Frontal cortex (tissue), 2 donors: ENCODE measurements around the genes GYPA, ZNF827 and TTC29.

- RAMPAGE, long total RNA: no peak
Observed at GRCh38 chr4:142417080-142417452, 429.0 kb downstream of the INPP4B start.

DNA sequence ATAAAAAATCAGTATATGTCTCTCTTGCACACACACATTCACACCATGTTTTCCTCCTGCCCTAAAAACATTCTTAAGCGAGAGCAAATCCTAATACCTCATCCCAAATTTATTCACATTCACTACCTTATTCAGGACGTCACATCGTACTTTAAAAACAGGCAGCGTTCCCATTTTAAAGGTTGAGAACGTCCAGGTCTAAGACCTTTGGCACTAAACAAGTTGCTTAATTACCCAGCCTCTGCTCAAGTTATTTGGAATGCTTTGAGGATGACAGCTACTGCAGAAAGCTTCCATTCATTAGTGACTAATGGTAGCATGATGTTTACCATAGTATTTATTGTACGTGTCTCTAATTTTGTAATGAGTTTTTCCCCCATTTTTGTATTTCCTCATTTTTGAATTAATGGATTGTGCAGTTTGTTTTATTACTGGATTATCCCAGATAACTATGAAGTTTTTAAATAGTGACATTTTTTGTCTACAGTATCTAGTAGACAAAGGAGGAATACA, 1.5 kb downstream of the USP38 start:
- RAMPAGE, long total RNA: no peak

GRCh38 chr4:143186675-143187034, 1.9 kb downstream of the USP38 start:
- RAMPAGE, long total RNA: no peak

DNA sequence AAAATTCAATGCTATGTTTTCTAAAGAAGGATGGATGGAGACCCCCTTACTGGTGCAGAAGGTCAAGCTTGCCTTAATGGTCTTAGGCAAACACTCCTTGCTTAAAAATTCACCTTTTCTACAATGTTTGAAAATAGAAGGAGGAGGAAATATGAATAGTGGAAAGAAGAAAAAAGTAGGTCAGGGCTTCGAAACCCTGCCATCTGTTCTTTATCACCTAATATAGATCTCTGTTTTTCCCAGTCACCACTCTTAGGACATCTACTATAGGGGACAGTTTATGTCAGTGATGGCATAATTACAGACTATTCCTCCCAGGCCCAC, 39.7 kb upstream of the GAB1 start:
- RAMPAGE, long total RNA: no peak

- RAMPAGE, long total RNA: no peak
Observed at GRCh38 chr4:143369559-143370317, 33.1 kb downstream of the GAB1 start.

DNA sequence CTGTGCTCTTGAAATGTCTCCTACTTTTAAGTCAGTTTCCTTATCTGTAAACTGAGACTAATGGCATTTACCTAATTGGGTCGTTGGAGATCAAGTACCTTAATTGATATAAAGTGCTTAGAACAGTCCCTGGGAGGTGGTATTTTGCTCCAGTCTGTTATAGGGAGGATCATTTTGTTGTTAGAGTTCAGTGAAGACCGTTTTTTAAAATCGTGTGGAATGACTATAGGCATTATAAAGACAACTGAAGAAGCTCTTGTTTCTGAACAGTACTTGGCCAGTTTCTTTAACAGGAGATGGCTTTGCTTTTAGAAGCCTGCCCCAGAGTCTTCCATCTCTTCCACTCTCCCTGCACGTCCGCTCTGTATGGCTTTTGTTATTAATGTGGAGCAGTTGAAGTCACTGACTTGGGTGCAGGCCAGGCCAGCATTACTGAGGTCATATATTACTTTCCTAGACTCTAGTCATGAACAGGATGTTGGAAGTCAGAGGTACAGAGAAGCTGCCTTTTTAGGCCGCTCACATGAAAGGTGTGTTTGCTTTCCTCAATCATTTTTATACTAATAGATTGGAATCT, 44.9 kb downstream of the GAB1 start:
- RAMPAGE, long total RNA: no peak

- RAMPAGE, long total RNA: no peak
Observed at GRCh38 chr4:143395544-143396576, 59.2 kb downstream of the GAB1 start.

DNA sequence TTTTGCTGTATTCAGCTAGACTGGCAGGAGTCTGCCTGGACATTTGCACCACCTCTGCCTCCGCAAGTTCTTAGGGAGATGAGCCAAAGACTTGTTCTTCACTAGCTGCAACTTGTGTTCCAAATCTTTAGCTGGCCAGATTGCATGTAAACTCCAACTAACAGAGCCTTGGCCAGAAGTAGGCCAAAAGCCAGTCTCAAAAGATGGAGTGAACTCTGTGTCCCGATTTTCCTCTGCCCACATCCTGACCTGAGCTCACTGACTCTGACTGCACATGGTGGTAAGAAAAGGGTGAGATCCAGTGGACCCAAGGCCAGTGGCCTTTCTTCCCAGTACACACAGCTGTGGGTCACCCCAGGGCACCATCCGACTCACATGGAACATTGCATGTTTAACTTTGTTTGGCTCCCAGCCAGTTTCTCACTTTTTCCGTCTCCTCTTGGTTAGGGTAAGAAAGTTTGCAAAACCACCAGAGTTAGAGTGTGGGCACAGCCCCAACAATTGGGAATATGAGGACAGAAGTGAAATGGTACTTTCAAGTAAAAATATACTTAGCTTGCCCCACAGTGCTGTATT, 69.8 kb downstream of the GAB1 start:
- RAMPAGE, long total RNA: no peak

GRCh38 chr4:143517179-143517785, 3.8 kb downstream of the SMARCA5 start:
- RAMPAGE, long total RNA: no peak

DNA sequence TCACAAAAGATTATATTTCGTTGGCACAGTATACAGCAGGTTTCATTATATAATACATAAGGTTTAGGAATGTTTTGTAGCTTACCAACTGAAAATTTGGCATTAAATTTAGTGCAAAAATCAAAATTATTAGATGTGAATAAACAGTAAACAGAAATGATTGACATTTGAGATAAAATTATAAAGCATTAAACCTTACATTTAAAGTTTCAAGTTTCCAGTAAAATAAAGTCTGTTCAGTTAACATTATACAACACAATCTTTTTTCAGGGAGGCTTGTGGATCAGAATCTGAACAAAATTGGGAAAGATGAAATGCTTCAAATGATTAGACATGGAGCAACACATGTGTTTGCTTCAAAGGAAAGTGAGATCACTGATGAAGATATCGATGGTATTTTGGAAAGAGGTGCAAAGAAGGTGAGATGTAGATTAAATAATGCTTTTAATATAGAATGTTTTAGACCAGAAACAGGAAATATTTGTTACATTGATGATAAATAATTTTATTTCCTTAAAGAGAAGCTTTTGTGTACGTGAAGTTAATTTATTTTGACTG, 29.8 kb downstream of the SMARCA5 start:
- RAMPAGE, long total RNA: no peak

DNA sequence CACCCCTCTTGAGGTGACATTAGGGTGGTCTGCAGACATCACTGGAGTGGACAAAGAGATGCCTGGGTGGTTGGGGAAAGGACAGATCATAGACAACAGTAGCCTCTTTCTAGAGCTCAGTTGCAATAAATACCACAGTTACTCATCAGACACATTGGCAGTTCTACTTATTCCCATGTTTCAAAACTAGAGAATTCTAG, 44.1 kb downstream of the SMARCA5 start:
- RAMPAGE, long total RNA: no peak

- RAMPAGE, long total RNA: no peak
Observed at GRCh38 chr4:143911504-143912406, 6.4 kb upstream of the GYPE start.

- RAMPAGE, long total RNA: no peak
Observed at GRCh38 chr4:144140464-144140811, at the start of gene GYPA. TSS of gene GYPA (minus strand) at chr4:144140718.

DNA sequence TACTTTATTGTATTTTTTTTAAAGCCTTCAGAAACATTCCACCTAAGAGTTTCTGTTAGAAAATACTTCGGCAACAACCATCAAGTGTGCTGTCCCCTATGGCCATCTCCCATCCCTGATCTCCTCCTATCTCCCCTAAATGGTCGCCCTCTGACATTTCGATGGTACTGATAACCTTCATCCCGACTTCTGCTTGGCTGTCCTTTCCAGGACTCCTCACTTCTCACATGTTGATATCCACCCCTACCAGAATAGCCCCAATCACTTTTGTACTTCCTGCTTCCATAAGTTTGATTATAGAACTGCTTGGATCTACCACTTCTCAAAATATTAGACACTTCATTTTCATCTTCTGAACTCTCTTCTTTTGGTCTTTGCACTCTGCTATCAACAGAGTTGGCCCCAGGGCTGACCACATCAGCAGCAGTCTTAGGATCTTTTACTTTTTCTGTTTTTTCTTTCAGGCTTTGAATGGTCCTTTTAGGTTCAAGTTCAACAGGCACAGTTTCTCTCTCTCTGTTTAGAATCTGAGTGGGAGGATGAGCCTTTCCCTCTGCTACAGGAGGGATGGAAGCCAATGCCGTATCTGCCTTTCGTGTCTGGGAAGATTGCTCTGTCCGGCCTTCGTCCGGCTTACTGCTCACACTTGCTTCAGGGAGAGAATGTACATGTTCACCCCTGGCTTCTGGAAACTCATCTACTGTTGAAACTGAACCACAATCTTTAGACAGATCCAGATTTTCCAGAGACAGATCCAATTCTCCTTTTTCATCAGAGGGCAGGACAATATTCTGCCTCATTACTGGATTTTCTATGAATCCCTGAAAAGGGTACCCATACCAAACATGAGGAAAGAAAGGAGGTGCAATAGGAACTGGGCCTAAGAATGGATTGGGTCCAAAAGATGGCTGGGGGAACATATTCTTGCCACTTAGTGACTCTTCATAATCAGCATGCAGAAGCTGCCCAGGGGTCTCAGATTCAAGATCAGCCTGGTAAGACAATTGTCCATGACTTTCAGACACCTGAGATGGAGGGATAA, 39.6 kb downstream of the ABCE1 start:
- RAMPAGE, long total RNA: no peak

- RAMPAGE, long total RNA: no peak
Observed at GRCh38 chr4:145482562-145483479, 1.2 kb downstream of the SMAD1 start.

GRCh38 chr4:145487563-145487992, 5.9 kb downstream of the SMAD1 start:
- RAMPAGE, long total RNA: no peak

- RAMPAGE, long total RNA: no peak
Observed at GRCh38 chr4:145492298-145493054, 10.8 kb downstream of the SMAD1 start.

DNA sequence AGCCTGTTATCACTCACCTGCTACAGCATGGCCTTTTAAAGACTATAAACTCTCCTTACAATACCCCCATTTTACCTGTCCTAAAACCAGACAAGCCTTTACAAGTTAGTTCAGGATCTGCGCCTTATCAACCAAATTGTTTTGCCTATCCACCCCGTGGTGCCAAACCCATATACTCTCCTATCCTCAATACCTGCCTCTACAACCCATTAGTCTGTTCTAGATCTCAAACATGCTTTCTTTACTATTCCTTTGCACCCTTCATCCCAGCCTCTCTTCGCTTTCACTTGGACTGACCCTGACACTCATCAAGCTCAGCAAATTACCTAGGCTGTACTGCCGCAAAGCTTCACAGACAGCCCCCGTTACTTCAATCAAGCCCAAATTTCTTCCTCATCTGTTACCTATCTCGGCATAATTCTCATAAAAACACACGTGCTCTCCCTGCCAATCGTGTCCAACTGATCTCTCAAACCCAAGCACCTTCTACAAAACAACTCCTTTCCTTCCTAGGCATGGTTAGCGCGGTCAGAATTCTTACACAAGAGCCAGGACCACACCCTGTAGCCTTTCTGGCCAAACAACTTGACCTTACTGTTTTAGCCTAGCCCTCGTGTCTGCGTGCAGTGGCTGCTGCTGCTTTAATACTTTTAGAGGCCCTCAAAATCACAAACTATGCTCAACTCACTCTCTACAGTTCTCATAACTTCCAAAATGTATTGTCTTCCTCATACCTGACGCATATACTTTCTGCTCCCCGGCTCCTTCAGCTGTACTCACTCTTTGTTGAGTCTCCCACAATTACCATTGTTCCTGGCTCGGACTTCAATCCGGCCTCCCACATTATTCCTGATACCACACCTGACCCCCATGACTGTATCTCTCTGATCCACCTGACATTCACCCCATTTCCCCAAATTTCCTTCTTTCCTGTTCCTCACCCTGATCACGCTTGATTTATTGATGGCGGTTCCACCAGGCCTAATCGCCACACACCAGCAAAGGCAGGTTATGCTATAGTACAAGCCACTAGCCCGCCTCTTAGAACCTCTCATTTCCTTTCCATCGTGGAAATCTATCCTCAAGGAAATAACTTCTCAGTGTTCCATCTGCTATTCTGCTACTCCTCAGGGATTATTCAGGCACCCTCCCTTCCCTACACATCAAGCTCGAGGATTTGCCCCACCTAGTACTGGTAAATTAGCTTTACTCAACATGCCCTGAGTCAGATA, 102.4 kb downstream of the ZNF827 start:
- RAMPAGE, long total RNA: no peak

GRCh38 chr4:145938087-145939231, at the start of gene ZNF827:
TSS of gene ZNF827 (minus strand) at chr4:145938823.
- RAMPAGE, long total RNA: no peak

GRCh38 chr4:146945549-146946061, at the start of gene TTC29:
TSS of gene TTC29 (minus strand) at chr4:146945864.
- RAMPAGE, long total RNA: no peak